Rectum (tissue), 1 donor: ENCODE data around the gene CYFIP2.

- PRO-cap: no peak
Observed at GRCh38 chr5:157172253-157172936, 6.3 kb upstream of the GARIN3 start.

GRCh38 chr5:157195927-157196398 lies 15.3 kb downstream of the ITK start:
- PRO-cap: no peak

GRCh38 chr5:157253121-157253641 lies 12.7 kb upstream of the CYFIP2 start:
- PRO-cap: no peak

GRCh38 chr5:157265942-157266952 lies at the start of gene CYFIP2:
CYFIP2 (plus strand) TSS chr5:157266123.
- PRO-cap: bidirectional peak, plus-strand start at chr5:157266103, minus-strand start at chr5:157266007; bidirectional peak, plus-strand start at chr5:157266571, minus-strand start at chr5:157266576

DNA sequence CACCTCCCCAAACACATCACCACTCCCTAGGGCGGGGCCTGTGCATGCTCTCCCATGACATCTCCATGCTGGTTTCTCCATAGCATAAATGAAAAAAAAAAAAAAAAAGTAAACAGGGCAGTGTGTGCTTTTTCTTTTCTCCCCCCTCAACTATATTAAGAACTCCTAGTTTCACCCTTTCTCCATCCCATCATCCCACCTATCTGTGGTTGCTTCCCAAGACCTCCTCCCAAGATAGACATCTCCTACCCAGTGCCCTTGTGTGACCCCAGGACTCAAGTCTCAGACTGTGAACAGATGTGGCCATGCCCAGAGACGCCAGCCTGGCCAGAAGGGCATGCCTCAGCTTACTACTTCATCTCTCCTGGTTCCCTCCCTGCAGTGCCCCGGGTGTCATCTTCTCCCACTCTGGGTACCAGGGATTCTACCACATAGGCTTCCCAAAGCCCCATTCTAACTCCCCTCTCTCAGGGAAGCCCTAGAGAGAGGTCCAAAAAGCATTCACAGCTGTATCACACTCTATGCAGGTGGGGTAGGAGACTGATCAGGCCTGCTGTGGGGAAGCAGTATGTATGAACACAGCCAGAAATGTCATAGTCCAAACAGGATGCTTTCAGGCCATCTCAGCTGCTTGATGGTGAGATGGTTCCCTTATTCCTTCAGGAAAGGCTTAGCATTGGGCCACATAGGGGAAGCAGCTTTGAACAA lies 47.8 kb upstream of the FNDC9 start:
- PRO-cap: no peak

- PRO-cap: no peak
Observed at GRCh38 chr5:157543569-157544269, 31.9 kb downstream of the ADAM19 start.

DNA sequence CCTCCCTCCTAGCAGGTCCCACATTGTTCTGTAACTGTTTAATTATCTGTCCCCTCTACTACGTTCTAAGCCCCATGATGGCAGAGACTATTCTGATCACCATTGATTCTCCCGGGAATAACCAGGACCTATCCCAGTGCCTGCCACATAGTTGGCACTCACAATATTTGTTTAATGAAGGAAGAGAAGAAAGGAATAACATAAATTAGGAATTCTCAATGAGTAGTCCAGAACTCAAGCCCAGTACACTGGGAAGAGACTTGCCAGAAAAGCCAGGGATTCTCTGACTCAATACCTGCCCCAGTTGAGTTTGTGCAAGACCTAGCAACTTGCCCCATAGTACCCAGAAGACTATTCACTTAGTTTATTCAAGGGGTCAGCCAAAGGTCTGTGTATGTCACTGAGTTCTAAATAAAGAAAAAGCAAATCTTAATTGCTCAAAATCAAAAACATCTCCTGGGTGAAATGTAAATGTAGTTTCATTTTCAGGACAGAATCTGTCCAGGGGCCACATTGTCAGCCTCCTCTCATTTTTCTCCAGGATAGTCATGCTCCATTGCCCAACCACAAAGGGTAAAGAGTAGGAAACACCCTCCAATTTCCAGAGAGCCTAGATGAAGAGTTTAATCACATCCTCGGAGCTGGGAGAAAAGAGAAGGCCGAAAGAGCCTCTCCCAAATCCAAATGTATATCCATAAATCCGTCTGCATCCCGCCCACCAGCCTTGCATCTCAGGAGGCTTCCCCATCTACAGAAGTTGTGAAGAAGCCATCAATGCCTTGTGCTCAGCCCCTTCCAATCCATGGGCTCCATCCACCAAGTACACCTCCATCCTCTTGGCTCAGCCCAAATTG lies 27.1 kb downstream of the ADAM19 start:
- PRO-cap: unidirectional peak, plus-strand start at position 493 of the sequence; unidirectional peak, plus-strand start at position 632 of the sequence

DNA sequence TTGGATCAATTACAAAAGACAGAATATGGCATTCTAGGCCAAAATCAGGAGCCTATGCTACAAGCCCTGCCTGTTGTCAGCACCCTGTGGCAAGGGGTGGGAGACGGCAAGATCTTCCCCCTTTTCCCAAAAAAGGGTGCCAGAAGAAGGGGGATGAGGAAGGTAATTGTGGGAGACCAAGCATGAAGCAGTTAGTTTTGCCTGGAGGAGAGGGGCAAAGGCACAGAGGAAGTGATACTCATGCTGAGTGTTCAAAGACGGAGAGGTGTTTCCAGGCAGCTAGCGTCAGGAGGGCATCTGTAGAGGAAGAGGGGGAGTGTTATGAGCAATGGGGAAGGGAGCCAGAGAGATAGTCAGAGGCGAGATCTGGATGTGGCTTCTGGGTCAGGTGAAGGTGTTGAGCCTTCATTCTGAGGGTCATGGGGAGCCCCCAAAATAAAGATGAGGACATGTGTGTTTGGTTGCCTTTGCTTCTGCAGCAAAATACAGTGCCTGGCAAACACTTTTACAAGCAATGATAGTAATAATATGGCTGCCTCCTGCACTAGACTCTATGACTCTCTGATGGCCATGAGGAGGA lies 27.0 kb upstream of the ADAM19 start:
- PRO-cap: no peak

GRCh38 chr5:157748757-157749280 lies 5.3 kb downstream of the LSM11 start:
- PRO-cap: no peak

- PRO-cap: no peak
Observed at GRCh38 chr5:157787403-157788030, 44.0 kb downstream of the LSM11 start.

- PRO-cap: no peak
Observed at GRCh38 chr5:158421436-158421778, 562.5 kb upstream of the CLINT1 start.

DNA sequence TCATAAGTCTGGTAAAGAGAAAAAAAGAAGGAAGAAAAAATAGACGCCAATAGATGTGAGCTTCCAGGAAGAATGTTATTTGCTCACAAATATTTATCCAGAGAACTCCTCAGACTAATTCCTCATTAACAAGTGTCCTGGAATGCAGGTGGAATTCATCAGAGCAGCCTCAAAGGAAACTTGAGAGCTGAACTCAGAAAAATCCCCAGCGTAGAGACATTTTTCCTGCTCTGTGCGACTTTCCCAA lies 616.3 kb downstream of the EBF1 start:
- PRO-cap: no peak

DNA sequence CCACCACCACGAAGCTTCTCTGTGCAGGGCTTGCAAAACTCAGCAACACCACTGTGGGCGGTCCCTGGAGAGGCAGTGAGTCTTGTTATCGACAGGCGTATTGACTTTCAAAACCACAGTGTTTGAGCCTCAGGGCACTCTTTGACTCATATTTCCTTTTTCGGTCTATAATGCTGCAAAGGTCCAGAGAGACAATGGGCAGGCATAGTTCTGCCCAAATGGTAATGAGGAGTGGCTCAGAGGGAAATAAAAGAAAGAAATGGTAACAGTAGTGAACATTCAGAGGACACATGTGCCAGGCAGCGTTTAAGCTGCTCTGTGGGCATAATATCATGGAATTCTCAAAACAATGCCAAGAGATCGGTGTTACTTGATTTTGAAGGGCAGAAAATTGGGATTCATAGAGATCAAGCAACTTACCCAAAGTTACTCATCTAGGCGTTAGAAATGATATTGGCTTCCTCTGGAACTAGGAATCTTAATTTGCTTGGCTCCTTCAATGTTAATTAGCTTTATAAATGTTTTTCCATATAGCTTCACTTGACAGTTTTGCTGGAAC lies 539.3 kb downstream of the EBF1 start:
- PRO-cap: no peak

DNA sequence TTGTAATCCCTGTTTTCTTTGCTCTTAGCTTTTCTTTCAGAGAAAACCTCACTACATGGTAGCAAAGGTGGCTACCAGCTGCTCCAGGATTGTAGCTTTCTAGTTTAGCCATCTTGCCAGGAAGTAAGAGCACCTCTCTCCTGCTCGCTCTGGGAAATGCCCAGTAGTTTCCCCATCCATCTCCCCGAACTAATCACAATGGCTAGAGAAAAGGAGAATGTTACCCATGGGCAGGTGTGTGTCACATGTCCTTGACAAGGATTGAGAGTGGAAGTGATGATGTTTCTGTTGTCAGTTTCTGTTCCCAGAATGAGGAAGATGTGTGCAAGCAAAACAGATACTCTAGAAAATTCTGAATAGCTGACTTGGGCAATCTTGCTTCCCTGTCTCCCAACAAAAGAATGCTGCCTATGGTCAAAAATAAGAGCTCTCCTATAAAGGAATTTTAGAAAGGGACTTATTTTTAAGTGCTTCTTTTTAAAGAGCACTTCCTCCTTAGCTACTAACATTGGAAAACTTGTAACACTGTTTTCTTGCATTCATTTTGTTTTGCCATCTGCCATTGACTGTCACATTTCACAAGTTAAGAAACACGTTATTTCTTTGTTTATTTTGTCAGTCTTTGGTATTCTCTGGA lies 429.5 kb downstream of the EBF1 start:
- PRO-cap: no peak

DNA sequence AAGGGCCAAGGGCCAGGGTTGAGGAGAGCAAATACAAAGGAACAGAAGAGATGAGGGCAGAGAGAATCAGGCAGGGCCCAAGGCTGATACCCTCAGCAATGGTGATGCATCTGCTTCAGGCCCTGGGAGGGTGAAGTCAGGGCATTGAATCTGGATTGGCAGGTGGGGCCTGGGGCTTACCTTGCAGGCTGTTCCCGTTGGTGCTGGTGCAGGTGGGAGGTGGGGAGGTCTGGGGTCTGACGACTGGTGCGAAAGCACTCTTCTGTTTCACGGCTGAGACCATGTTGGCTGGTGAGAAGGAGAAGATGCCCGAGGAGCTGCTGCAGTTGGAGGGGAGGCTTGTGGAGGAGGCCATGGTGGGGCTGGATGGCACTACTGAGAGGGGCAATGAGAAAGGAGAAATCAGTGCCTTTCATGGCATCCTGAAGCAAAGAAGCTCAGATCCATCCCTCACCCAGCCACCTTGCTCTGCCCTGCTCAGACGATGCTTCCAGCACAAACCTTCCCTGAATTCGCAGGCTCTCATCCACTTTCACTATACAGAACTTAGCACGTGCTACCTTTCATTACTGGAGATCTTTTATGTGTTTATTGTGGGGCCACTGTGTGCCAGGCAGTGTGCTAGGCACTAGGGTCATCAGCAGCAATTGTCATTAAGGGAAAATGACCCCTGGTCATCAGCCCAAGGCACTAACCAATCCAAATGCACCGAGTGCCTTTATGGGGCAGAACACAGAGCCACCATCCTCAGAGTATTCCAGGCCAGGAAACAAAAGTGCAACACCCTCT lies 391.7 kb downstream of the EBF1 start:
- PRO-cap: no peak

DNA sequence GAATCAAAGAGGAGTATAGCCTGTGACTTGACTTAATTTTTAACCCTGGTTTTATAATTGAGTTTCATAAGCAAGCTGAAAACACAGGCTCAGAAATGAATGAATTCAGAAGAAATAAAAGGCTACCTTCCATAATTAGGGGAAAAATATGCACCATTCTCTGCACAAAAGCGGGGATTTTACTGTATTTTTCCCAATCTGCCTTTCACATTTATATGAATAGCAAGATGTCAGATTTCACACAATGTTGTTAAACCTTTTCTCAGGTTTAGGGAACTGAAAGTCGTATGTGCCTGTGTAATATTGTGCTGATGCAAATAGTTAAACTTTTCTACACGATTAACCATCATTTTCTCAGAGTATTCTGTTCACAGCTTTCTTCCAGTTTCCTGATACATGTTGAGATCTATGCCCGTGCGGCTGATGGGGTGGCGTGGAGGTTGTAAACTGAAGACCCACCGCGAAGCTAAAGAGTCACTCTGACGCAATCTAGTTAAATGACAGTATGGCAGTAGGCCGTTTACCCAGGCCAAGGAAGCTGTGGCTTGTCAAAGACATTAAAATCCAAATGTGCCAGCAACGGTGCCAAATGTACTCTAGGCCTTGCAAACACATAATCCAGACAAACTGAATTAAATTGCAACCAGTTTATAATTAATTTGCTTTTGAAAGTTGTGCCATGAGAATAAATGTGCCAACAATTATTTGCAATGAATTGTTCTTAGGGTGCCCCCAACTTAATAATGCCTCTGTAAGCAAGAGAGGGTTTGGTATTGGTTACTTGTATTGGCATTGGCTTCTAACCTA lies 145.7 kb downstream of the EBF1 start:
- PRO-cap: no peak

DNA sequence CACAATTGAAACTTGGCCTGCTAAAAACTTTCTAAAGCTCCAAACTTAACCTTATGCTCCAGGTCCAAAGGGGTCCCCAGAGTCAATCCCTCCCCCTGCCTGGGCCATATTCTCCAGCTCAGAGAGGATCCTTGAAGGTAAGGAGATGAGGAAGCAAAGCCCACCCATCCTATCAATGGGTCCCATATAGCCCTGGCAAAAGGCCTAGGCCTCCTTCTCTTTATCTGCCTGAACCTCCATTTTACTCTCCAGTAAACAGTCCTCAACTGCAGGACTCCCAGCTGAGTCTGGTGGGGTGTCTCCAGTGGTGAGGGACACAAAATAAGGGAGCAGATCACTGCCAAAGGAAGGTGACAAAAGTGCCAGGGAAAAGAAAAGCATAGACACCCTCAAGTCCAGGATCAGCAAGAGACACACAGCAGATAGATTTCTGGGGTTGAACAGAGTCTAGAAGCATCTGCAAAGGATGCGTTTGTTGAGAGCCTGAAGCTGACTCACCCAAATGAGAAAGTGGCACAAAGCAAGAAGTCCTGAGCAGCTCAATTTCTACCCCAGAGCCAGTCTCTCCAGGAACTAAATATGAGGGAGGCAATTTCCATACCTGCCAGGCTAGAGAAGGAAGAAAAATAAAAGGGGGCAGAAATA lies 2.7 kb upstream of the EBF1 start:
- PRO-cap: no peak

DNA sequence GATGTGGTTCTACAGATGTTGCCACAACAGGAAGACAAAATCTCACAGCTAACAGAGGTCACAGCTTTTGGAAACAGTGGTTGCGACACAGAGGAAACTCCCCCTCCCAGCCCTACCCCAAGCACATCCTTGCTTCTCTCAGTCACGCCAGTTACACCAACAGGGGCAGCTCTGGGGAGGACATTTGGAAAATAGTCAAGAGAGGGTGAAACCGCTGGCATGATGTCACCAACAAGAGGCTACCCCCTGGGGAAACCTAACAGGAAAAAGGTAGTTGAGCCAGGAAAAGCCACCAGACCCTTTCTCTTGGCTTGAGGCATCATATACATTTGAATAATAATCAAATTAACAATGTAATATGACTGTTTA lies 82.1 kb upstream of the IL12B start:
- PRO-cap: no peak

DNA sequence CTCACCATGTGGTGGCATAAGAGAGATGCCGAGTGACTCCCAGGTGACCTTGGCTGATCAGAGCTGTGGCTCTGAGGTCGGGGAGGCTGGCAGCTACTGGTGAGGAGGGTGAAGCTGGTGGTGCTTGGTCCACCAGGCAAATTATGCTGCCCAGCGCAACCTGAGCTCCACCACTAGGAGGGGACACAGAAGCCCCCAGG lies 111.2 kb upstream of the IL12B start:
- PRO-cap: no peak

- PRO-cap: no peak
Observed at GRCh38 chr5:159787420-159787805, 128.9 kb upstream of the ADRA1B start.